Colon Carcinoma Metastatic in the Brain (tissue), 2 donors: Measurements from ENCODE around the genes PRKAA2, FYB2 and C8B.

DNA sequence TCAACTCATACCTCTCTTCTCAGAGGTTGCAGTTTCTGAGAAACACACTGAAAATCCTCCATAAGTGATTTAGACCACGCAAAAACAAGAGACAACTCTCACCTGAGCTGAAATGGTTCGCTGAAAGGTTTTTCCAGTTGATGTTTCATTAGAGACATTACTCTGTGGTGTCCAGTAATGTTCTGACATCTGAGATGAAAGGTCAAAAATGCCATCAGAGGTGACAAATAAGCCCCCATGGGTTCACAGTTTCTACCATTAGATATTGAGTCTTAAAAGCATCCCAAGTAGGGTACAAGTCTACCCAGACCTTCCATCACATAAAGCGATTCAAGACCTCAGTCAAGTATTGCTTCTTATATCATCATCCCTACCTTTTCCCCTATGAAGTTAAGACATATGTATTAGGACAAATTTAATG lies 32.9 kb downstream of the PCSK9 start:
- PRO-cap, 2 experiments, result no peak in any of the 2 experiments

DNA sequence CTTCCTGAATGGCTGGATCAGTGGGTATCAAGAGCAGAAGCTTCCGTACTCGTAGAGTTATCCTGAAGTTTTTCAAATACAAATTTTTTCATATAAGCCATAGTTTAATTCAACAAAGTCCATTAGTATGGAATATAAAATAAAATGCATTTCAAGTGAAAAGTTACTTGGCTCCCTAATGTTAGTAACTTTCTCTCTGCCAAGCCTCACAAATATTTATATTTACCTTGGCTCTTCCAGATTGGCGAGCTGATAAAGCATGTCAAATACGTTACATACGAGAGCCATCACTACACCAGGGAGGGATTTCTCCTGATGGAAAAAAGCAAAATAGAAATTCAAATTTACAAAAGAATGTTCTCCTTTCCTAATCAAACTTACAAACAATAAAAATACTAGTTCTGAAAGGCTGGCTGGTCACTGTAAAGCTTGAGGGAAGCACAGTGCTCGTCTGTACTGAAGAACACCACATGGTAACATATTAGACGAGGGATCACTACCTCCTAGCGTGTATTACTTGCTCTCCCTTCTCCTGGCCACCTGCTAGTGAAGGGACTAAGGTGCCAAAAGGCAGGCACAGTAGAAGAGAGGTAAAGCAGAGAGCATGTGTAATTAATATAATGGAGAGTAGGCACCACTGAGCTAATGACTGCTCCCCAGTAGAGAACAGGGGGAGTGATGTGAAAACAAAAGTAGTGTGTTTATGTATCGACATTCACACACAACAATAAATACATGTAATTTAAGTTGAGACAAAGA lies 80.9 kb downstream of the USP24 start:
- PRO-cap, 2 experiments, result no peak in any of the 2 experiments

DNA sequence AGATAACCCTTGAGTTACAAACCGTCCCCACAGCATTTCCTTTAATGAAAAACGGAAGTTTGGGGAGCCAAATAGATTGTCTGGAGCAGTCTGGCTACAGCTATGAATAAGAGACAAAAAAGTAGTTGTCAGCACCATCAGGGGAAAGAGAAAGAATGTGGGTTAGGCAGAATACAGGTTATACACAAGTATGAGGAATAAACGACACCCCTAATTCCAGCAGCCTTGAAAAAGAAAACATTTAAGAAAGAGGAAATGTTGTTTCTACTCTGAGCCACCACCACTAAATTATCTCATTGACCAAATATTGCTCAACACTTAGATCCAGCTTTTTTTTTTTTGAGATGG lies 29.4 kb upstream of the USP24 start:
- PRO-cap, 2 experiments, result no peak in any of the 2 experiments

DNA sequence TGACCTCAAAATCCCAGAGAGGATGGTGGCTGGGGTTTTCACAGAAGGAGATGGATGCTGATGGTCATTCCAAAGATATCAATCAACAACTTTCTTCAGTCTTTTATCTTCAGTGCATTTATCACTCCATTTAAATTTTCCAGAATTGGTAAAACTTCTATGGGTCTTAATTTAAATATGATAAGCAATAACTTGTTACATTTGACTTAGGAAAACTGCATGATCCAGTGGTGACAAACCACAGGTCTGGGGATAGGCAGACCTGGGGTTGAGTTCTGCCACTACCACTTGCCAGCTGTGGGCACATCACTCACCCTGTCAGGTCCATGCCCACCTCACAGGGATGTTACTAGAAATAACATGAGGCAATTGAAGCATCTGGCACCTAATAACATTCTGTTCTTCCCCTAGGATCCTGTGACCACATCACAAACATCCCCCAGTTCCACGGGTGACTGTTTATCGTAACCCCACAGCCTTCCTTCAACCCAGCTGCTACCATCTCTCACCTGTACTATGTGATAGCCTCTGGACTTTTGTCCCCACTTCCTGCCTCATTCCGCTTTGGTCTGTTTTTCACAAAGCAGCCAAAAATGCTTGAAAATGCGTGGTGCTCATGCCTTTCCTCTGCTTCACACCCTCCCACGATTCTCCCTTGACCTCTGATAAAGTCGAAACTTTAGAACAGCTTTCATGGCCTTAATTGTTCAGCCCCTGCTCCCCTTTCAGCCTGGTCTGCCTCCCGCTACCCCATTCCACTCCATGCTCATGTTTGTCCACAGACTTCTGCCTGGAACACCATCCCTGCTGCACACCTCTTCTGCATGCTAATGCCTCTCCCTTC lies 165.9 kb downstream of the PLPP3 start:
- PRO-cap, 2 experiments, result no peak in any of the 2 experiments

GRCh38 chr1:56419553-56420246 lies 159.7 kb downstream of the PLPP3 start:
- PRO-cap, 2 experiments, result no peak in any of the 2 experiments

GRCh38 chr1:56432477-56433648 lies 146.5 kb downstream of the PLPP3 start:
- PRO-cap, 2 experiments, result no peak in any of the 2 experiments

DNA sequence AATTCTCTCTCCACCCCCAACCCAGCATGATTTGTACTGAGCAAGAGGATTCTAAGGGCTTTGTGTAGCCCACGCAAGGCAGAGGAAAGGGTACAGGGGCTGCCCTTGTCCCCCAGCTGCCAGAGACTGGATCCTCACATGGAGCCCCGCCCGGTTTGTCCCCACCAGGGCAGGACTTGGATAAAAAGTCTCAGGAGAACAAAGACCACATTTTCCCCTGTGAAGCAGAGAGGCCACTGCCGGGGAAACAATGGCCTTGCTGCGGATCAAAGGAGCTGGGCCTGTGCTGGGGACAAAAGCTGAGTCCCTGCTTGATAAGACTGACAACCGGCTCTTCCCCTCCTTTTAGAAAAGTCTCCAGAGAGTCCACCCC lies 142.5 kb downstream of the PLPP3 start:
- PRO-cap, 2 experiments, result no peak in any of the 2 experiments

DNA sequence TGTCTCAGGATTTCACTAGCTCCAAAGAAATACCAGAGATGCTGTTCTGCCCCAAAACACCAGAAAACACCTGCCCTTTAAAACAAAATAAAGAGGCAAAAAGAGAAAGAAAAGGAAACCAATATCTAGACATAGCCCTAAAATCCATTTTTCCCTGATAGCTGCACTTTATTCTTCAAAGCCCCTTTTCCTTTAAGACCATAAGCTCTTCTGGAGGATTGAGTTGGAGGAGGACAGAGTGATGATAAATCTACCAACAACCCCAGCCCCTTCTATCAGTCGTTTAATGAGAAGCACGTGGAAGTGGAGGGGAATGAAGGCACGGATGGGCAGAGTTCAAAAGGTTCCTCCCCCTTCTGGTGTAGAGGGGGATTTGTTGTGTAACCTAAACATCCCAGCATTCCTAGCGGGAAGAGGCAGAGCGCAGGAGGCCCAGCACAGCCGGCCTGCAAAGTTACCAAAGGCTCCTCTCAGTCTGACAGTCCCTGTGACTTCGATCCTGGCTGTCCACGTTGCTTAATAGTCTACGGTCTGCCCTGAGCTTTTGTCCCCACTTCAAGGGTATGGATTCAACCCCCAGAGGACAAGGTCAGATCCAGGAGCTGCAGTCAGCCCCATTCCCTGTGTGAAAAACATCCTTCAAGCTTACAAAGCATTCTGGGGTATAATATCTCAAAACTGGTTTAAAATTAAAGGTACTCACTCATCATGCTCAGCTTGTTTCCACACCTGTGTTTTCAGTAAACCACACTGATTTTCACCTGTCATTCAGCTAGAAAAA lies 118.1 kb downstream of the PLPP3 start:
- PRO-cap, 2 experiments, result no peak in any of the 2 experiments

DNA sequence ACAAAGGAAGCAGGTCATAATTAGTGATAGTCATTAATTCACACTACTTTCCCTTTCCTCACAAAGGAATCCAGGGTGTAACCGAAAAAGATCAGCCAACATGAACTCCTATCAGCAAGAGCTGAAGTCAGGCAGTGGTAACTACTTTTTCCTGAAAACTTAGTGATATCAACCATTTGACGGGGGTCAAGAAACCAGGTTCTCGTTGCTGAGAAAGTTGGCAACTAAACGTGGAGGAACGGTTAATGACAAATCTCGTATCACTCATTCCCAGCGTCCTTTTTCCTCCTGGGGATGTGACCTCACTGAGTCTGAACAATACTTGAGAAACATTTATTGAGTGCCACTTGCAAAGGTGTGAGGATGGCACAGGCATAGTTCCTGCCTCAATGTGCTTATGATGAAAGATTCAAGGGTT lies 82.3 kb downstream of the PLPP3 start:
- PRO-cap, 2 experiments, result no peak in any of the 2 experiments

- PRO-cap, 2 experiments, result no peak in any of the 2 experiments
These were observed 48.7 kb downstream of the PLPP3 start for GRCh38 chr1:56530517-56531283.

DNA sequence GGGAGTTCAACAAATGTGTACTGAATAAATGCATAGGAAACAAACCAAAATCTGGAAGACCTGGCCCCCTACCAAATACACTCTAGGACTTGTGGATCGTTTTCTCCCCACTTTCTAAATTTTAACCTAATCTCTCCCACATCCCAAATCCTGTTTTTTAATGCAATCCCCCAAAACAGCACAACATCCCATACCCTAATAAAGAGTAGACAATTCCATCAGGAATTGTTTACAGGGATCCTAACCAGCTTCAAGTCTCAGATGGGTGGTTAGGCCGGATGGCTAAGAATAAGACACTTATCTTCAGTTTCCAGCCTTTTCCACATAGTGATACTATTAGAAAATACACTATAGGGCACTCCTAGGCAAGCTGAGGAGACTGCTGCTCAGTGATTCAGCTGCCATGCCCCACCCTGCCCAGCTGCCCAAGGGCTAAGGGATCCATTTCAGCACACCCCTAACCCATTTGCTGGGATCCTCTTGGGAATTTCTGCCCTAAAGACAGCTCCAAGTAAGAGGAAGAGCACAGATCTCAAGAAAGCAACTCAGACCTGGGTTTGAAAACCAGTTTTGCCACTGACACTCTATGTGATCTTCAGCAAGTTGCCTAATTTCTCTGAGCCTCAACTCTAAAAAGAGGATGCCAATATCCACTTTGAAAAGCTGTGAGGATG lies 31.9 kb downstream of the PLPP3 start:
- PRO-cap, 2 experiments, result no peak in any of the 2 experiments

DNA sequence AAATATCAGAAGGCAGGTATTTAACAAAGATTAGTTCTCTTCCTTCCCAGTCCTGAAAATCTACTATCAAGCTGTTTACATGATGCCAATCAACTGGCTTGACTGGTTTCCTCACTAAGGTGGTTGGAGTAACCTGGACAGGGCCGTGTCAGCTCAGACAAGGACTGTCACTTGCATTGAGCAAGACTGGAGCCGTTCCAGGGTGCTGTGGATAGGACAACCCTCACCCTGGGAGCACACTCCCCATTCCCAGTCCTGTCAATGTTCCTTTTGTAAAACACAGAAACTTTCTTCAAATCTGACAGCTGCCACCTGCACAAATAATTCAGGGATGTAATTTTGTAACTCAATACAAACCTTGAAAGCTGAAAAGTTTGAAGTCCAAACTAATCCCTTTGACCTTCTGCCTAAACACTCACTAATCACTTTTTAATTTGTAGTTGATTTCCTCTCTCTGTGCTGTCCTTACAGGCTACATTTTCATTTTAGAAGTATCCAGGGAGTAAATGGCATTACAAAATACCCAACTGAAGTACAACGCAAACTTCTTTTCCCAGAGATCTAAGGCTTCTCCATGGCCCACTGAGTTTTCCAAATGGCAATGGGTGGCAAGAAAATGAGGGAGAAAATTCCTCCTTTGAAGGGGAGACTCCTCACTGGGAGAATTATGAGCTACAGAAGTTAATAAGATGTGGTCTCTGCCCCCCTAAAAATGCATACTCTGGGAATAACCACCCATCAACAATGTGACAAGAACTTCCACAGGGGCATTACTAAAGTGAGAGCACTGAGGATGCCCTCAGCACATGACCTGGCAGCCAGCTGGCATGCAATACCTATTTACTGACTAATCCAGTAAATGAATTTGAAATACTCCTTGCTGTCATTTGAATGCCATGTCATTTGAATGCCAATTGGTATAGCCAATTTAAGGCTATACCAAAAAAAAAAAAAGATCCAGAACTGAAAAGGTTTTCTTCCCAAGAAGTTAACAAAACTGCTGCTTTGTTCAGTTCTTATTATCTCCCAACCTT lies 31.1 kb downstream of the PLPP3 start:
- PRO-cap, 2 experiments, result no peak in any of the 2 experiments

- PRO-cap, 2 experiments, result no peak in any of the 2 experiments
These were observed 1.0 kb upstream of the PRKAA2 start for GRCh38 chr1:56644150-56644454.

GRCh38 chr1:56644921-56645984 lies at the start of gene PRKAA2:
Gene PRKAA2 (plus strand): TSS chr1:56645314.
- PRO-cap, 2 experiments, result no peak in any of the 2 experiments

GRCh38 chr1:56819210-56819987 lies at the start of gene FYB2:
Gene FYB2 (minus strand): TSS chr1:56819404.
- PRO-cap, 2 experiments, result no peak in any of the 2 experiments

DNA sequence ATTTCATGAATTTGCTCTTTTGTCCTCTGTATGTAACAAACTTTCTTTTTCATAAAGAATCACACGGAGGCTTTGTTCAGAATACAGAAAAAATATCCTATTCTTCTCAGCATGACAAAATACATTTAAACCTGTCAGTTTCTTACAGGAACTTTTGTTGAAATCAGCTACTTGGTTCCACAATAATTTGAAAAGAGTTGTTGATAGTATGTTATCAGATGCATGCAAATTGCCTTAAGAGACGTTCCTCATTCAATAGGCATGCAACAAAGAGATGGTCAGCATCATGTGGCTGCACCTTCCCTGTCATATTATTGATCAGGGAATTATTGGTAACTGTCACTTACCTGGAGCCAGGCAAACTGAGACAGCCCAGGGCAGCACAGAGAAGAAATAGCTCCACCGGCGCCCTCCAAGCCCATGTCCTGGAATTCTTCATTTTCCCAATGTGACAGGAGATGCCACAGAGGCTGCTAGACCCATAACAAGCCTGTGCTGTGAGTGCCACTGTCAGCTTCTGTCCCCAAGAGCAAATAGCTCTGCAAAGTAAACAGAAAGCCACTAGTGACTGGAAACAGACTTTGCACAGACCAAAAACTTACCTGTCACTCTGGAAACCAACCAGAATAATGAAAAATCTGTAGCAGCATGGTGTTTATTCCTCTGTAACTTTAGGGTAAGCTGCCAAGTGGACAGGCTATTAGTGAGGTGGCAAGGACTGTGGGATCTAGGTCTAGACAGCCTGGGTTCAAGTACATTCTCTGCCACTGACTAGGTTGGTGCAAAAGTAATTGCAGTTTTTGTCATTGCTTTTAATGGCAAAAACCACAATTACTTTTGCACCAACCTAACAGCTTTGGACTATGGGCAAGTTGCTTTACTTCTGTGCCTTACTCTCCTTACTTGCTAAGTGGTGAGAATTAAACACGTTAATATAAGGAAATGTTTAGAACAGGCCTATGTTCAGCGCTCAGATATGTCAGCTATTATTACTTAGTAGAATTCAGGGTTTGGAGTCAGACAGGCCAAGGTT lies at the start of gene C8B:
Gene C8B, minus strand, starts transcription at position 506 of the 1,033 bp plus-strand sequence.
- PRO-cap, 2 experiments, result no peak in any of the 2 experiments

GRCh38 chr1:57127417-57127616 lies 161.5 kb upstream of the C8B start:
- PRO-cap, 2 experiments, result no peak in any of the 2 experiments

- PRO-cap, 2 experiments, result no peak in any of the 2 experiments
These were observed 264.0 kb downstream of the OMA1 start for GRCh38 chr1:58282565-58282944.

GRCh38 chr1:58575997-58576284 lies 1.1 kb downstream of the TACSTD2 start:
- PRO-cap, 2 experiments, result peak in 1 of 2 experiments; most common plus-strand start chr1:58576123 (in 1)

DNA sequence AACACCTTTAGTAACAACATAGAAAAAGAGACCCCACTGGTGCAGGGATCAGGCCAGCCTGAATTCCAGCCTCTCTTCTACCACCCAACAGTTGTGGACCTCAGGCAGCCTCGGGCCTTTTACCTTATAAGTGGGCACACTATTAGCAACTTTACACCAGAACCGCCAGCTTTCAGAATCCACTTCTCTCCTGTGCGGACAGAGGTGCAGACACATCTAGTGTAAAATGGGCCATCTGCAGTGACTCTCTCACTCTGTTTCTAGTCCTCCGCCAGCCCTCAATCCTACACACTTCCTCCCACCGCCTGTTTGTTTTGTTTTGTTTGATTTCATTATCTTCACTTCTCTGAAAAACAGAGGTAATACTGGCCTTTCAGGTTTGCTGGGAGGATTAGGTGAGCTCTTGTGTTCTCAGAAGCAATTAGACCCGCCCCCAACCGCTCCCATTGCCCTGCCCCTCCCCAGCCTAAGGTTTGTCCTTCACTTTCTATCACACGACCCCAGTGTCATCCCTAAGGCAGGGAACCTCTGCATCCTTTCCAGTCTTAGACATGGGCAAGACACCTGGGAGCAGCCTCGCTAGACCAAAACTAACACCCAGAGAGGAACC lies 43.1 kb upstream of the TACSTD2 start:
- PRO-cap, 2 experiments, result peak in 1 of 2 experiments; most common minus-strand start position 262 of the sequence (in 1)